Right lobe of liver (tissue), 4 donors: Measurements from ENCODE around the genes INHBC, MBD6, DTX3, B4GALNT1 and CTDSP2.

DNA sequence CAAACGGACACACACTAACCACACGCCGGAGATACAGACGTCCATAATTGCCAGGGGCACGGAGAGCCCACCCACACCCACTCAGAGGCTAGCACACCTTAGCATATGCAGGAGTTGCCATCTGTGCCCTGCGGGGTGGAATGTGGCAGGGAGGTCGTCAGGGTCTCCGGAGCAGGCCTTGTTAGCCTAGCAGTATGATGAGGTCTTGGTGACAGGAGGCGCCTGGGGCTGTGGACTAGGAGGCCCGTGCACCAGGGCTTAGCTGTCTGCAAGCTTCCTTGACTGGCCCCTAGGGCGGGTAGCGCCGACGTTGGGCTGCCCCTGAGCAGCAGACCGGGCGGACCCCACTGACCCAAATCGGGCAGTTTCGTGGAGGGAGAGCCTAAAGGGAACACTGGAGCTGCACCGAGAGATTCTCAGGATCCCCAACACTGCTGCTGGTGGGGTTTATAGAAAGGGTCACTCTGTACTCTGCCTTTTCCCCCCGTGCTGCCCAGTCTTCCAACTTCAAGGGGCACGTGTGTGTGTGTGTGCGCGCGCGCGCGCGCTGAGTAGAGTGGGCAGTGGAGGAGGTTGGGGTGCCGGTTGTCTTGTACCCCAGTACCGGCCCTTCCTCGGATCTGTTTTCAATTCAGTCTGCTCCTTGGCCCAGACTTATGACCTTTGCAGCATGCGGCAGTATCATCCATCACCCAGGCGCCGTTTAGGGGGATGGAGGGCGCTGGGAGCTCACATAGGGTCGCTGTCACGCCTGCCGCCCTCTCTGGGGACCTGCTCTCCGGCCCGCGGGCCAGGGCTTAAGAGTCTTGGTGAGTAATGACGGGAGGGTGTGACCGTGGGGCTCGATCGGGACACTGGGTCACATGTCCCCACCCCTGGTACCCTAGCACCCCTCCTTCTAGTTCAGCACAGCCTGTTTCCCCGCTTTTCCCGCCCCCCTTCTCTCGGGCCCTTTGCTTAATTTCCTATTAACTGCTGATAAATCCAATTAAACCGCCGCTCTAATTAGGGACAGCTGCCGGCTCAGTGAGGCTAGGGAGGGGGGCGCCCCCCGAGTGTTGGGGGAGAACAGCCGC, 4.4 kb upstream of the NDUFA4L2 start:
- PRO-cap, 4 experiments, result peak in 1 of 4 experiments; most common minus-strand start position 937 of the sequence (in 1)
- RAMPAGE, long total RNA, 2 experiments, result no peak in any of the 2 experiments

DNA sequence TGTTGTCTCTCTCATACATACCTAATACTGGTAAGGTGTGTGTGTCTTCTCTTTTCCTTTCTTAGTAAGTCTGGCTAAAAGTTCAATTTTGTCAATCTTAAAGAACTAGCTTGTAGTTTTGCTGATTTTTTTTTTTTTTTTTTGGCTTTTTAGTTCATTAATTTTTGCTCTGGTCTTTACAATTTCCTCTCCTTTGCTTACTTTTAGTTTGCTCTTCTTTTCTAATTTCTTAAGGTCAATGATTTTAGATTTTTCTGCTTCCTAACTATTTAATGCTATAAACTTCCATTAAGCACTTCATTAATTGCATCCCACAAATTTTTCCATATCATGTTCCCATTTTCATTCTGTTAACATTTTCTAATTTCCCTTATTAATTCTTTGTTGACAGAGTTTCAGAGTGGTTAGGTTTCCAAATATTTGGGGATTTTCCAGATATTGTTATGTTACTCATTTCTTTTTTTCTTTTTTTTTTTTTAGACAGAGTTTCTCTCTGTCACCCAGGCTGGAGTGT, 73.3 kb downstream of the R3HDM2 start:
- PRO-cap, 4 experiments, result no peak in any of the 4 experiments
- RAMPAGE, long total RNA, 2 experiments, result no peak in any of the 2 experiments

DNA sequence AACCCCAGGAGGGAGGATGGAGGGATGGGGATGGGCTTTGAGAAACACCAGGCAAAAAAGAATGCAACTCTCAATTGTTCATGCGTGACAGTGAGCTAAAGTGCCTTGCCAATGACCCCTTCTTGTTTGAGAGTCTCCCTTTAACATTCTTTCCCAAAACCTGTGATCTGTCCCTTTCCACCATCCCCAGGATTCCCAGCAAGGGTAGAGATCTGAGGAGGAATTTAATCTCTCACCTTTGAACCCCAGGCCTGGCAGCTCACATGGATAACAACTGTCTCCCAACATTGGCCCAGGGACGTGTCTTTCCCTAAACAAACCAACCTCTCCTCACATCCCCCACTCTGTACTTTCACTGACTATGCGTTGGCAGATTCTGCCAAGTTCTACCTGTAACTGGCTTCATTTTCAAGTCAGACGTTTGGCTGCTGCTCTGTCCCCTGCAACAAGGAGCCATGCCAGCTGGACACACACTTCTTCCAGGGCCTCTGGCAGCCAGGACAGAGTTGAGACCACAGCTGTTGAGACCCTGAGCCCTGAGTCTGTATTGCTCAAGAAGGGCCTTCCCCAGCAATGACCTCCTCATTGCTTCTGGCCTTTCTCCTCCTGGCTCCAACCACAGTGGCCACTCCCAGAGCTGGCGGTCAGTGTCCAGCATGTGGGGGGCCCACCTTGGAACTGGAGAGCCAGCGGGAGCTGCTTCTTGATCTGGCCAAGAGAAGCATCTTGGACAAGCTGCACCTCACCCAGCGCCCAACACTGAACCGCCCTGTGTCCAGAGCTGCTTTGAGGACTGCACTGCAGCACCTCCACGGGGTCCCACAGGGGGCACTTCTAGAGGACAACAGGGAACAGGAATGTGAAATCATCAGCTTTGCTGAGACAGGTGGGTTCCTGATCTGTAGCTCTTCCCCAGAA, at the start of gene INHBC:
Gene INHBC, plus strand, starts transcription at position 471 of the 918 bp plus-strand sequence.
- PRO-cap, 4 experiments, result peak in 4 of 4 experiments; most common plus-strand start position 405 of the sequence (in 4); most common minus-strand start position 197 of the sequence (in 4)
- RAMPAGE, long total RNA, 2 experiments, result start-site peak on the plus strand in 2 of 2 experiments, centred at positions 515 to 535 of the sequence, 1,503 to 2,426 reads per replicate; start-site peak on the minus strand in 1 of 2 experiments, centred at position 568 of the sequence, 12 reads per replicate

DNA sequence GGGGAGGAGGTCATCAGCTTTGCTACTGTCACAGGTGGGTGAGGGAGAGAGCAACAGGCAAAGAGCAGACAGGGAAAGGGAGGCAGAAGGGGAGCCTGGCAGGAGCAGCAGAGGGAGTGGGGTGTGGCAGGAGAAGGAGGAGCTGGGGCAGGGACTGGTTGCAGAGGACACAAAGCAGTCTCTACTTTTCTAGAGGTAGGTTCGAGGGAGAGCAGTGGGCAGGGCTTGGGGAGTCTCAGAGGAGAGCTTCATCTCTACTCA, 624 bp downstream of the INHBE start:
- PRO-cap, 4 experiments, result peak in 4 of 4 experiments; most common plus-strand start position 192 of the sequence (in 3); most common minus-strand start position 118 of the sequence (in 2)
- RAMPAGE, long total RNA, 2 experiments, result no peak in any of the 2 experiments

DNA sequence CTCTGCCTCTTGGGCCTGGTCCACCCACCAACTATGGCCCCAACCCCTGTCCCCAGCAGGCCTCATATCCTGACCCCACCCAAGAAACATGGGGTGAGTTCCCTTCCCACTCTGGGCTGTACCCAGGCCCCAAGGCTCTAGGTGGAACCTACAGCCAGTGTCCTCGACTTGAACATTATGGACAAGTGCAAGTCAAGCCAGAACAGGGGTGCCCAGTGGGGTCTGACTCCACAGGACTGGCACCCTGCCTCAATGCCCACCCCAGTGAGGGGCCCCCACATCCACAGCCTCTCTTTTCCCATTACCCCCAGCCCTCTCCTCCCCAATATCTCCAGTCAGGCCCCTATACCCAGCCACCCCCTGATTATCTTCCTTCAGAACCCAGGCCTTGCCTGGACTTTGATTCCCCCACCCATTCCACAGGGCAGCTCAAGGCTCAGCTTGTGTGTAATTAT, 8.7 kb downstream of the ARHGAP9 start:
- PRO-cap, 4 experiments, result no peak in any of the 4 experiments
- RAMPAGE, long total RNA, 2 experiments, result no peak in any of the 2 experiments

- PRO-cap, 4 experiments, result peak in 1 of 4 experiments; most common plus-strand start chr12:57521826 (in 1); most common minus-strand start chr12:57521761 (in 1)
- RAMPAGE, long total RNA, 2 experiments, result no peak in any of the 2 experiments
These were observed 1.1 kb upstream of the MBD6 start for GRCh38 chr12:57521482-57521923.

GRCh38 chr12:57521924-57523029, at the start of gene MBD6:
Gene MBD6 (plus strand): TSS chr12:57522824.
- PRO-cap, 4 experiments, result peak in 4 of 4 experiments; most common plus-strand start chr12:57522146 (in 3); most common minus-strand start chr12:57522094 (in 4)
- RAMPAGE, long total RNA, 2 experiments, result no peak in any of the 2 experiments

DNA sequence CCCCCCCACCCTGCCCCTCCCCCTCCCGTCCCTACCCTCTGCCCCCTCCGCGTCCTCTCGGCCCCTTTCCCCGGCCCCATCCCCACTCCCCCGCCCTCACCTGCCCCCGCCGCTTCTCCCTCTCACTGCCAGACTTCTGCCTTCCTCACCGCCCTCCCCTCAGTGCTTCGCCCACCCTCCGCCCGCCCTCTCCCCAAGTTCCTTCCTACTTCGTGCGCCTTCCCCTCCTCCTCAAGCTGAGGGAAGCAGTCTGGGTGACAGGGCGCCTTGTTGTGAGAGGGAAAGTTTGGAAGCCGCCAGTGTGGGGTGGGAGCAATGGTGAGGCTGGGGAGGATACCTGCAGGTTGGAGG, 381 bp downstream of the MBD6 start:
- PRO-cap, 4 experiments, result peak in 4 of 4 experiments; most common plus-strand start position 234 of the sequence (in 4); most common minus-strand start position 164 of the sequence (in 3)
- RAMPAGE, long total RNA, 2 experiments, result no peak in any of the 2 experiments

GRCh38 chr12:57604310-57604964, at the start of gene DTX3:
Gene DTX3 (plus strand): TSS chr12:57604824.
- PRO-cap, 4 experiments, result peak in 3 of 4 experiments; most common plus-strand start chr12:57604828 (in 2); most common minus-strand start chr12:57604772 (in 1)
- RAMPAGE, long total RNA, 2 experiments, result start-site peak on the plus strand in 2 of 2 experiments, at chr12:57604589-57604836 at its widest, 5 to 6 reads per replicate

DNA sequence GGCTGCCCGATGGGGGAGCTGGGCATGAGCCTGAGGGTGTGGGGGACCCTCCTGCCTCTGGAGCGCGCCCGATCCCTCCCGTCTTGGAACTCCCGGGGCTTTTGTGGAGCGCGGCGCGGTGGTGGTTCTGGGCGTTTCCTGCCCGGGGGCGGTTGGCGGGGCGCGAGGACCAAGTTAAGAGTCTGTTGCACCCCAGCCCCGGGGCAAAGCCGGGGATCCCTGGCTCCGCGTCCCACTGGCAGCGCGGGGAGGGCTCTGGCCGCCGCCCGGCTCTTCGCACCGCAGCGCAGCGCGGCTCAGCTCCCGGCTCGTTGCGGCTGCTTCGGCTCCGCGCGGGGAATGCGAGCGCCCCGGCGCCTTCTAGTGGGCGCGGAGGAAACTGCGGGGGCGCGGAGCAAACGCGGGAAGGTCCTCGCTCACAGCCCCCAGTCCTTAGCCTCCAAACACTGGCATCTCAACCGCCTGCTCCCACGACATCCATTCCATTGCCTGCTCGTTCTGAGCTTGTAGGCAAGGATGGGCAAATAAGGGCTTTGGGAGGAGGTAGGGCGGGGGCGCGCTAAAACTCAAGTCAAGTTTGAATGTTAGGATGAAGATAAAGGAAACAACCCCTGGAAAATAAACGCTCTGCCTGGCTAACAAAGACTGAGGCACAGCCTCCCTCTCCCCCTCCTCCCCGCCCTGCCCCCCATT, at the start of gene B4GALNT1:
Gene B4GALNT1, minus strand, starts transcription at position 343 of the 693 bp plus-strand sequence.
- PRO-cap, 4 experiments, result peak in 2 of 4 experiments; most common minus-strand start position 312 of the sequence (in 1)
- RAMPAGE, long total RNA, 2 experiments, result start-site peak on the minus strand in 1 of 2 experiments, centred at position 306 of the sequence, 14 reads per replicate

DNA sequence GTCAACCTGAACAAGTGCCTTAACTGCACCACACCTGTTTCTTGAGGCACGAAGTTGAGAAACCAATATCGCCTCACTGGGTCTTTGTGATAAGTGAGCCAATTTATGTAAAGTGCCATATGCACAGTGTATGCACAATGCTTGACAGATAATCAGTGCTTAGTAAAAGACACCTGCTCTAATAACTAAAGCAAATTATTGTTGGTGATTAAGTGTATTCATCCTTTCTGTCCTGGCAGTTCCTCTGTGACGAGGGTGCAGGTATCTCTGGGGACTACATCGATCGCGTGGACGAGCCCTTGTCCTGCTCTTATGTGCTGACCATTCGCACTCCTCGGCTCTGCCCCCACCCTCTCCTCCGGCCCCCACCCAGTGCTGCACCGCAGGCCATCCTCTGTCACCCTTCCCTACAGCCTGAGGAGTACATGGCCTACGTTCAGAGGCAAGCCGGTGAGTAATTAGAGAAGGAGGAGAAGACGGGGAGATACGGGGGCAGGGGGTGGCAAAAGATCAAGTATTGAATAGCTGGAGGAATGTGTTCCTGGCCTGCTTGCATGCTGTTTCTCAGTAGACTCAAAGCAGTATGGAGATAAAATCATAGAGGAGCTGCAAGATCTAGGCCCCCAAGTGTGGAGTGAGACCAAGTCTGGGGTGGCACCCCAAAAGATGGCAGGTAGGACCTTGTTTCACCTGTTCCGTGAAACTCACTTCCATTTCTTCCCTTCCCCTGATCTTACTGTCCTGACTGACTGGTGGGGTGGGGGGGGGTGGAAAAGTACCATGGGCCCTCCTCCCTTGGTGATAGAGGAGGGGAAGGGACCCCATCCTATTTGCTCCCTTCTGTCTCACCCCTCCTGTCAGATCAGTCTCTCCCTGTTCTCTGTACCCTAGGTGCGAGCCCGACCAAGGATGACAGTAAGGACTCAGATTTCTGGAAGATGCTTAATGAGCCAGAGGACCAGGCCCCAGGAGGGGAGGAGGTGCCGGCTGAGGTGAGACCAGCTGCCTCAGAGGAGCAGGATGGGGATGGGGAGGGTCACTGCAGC, 21.9 kb downstream of the OS9 start:
- PRO-cap, 4 experiments, result no peak in any of the 4 experiments
- RAMPAGE, long total RNA, 2 experiments, result start-site peak on the plus strand in 2 of 2 experiments, centred at positions 624 to 950 of the sequence, 73 to 177 reads per replicate

GRCh38 chr12:57720777-57721797, 17.5 kb downstream of the AGAP2 start:
- PRO-cap, 4 experiments, result no peak in any of the 4 experiments
- RAMPAGE, long total RNA, 2 experiments, result start-site peak on the minus strand in 1 of 2 experiments, at chr12:57721187-57721217 at its widest, 17 reads per replicate

DNA sequence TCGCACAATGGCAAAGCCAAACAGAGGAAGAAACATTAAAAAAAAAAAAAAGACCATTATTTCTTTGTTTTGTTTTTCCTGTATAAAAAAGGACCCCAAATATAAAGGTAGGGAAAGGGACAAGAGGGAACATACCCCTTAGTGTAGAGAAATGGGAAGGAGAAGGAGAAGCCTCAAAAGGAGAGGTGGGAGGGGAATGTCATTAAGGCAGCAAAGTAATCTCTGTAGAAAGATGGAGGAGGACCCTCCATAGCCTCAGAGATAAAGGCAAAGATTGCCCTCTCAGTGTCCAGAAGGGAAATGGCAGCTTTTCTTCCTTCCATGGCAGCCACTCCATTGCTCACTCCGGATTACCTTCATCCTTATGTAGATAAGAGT, 3.3 kb downstream of the TSPAN31 start:
- PRO-cap, 4 experiments, result no peak in any of the 4 experiments
- RAMPAGE, long total RNA, 2 experiments, result no peak in any of the 2 experiments

DNA sequence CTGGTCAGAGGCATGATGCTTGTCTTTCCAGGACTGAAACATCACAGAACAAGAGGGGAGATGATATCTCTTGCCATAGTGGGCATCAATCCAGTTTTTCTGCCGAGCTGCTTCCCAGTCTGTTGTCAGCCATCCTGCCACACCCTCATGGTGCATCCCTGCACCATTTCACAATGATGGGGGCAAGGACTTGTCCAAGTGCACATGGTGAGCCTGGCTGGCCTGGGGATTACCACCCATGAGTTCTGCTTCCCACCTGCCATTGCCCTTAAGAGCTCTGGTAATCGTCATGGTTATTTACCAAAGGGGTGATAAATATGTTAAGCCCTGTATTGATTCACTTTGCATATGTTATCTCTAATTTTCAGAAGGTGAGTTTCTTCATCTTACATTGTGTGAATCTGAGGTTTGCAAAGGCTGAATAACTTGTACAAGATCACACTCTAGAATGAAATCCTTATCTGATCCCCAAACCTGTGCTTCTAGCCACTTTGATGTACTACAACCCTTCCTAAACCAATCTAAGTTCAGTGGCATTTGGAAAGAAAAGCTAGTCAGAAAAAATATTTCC, 2.4 kb downstream of the AVIL start:
- PRO-cap, 4 experiments, result no peak in any of the 4 experiments
- RAMPAGE, long total RNA, 2 experiments, result no peak in any of the 2 experiments

GRCh38 chr12:57823031-57823729, 4.6 kb upstream of the AVIL start:
- PRO-cap, 4 experiments, result peak in 2 of 4 experiments; most common minus-strand start chr12:57823665 (in 2)
- RAMPAGE, long total RNA, 2 experiments, result no peak in any of the 2 experiments

DNA sequence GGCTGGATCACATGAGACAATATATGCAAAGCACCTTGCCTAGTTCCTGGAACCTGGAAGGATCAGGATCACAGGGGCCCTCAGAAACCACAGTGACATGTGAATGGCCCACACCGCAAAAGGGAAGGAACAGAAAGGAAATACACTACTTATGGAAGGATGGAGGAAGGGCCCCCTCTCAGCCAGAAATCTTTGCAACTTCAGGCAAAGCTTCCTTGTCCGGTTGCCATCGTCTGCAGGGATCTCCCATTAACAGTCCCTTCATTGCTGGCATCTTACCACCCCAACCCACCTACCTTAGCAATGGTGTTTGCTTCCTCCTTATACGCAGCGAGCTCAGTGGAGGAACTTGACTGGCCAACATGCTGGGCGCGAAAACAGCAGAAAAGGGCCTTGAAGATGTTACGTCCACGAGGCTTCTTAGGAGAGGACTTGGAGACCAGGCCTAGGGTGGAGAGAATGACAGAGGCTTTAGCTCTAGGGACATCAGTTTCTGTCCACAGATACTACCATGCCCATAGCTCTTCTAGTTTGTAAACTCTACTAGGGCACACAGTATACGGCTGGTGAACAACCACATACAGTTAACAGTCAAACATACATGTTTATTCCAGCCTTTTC, 10.7 kb upstream of the AVIL start:
- PRO-cap, 4 experiments, result no peak in any of the 4 experiments
- RAMPAGE, long total RNA, 2 experiments, result no peak in any of the 2 experiments

DNA sequence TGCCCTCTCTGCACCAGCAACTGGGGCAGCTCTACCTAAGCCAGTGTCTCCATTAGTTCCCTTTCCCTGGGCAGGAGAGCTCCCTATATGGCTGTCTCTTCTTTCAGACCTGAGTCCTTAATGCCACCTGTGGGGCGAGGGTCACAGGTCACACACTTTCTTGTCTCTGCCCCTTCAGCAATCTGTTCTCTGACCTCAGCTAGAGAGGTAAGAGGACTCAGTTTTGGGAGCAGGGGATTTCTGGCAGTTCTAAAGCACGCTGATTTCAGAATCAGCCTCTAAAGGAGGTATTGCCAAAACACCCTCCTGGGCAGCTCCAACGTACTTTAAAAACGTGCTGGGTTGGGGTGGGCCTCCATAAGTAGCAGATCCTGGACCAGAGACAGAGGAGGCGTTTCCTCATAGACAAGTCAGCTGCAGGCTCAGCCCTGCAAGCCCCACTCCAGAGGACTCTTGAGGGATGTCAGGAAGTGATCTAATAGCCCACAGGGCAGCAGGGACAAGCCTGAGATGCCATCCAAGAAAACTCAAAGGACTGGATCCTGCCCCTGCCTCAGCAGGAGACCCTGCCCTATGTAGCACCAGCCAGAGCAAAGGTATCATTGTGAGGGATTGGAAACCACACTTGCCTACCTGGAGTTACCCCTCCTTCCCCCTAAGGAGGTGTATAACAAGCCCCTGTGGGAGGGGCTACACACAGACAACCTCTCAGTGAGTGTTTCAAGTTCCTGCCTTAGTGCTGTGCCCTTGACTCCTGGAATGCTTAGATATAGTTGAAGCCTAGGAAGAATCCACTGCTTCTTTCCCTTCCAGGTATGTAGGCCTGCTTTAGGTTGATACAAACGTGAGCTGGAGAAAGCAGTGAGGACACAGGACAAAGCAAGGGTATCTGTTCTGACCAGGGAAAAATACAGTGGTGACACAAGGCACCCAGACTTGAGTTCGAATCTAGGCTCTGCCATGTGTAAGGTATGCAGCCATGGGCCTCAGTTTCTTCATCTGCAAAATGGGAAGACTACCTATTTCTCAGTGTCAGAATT, 8.4 kb downstream of the CTDSP2 start:
- PRO-cap, 4 experiments, result no peak in any of the 4 experiments
- RAMPAGE, long total RNA, 2 experiments, result no peak in any of the 2 experiments

DNA sequence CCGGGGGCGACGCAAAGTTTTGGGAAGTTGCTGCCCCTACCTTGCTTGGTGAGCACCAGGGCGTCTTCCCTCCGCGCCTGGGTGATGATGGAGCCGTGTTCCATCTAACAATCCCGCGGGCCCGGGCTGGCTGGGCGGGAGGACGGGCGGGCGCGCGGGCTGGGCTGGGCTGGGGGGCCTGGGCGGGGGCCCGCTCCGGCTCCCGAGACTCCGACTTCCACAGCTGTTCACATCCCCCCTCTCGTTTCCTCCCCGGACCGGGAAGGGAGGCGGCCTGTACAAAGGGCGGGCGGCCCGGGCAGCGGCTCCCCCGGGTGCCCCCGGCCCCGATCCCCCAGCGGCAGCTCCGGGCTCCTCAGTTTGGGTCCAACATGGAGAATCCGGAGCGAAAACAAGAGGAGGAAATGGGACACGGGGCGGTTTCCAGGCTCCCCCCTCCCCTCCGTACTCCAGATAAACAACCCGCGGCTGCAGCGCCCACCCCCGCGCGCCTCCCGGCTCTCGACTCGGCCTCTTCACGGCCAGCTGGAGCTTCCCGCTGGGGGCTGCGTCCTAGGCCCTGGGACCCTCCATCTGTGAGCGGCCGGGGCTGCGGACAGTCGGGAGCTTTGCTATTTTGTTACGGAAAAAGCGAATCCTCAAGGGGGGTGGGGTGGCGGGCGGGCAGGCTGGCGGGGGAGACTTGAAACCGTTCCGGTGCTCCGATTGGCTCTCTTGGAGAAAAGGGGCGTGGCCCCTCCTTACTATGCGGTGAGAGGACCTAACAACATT, at the start of gene CTDSP2:
Gene CTDSP2, minus strand, starts transcription at position 398 of the 771 bp plus-strand sequence.
- PRO-cap, 4 experiments, result peak in 4 of 4 experiments; most common plus-strand start position 452 of the sequence (in 1); most common minus-strand start position 362 of the sequence (in 4)
- RAMPAGE, long total RNA, 2 experiments, result start-site peak on the minus strand in 2 of 2 experiments, centred at positions 106 to 392 of the sequence, 11 to 30 reads per replicate

- PRO-cap, 4 experiments, result no peak in any of the 4 experiments
- RAMPAGE, long total RNA, 2 experiments, result no peak in any of the 2 experiments
These were observed 45.6 kb upstream of the CTDSP2 start for GRCh38 chr12:57892138-57892619.

GRCh38 chr12:57935591-57936459, 5.5 kb upstream of the ATP23 start:
- PRO-cap, 4 experiments, result peak in 4 of 4 experiments; most common plus-strand start chr12:57936242 (in 4); most common minus-strand start chr12:57936096 (in 2)
- RAMPAGE, long total RNA, 2 experiments, result start-site peak on the minus strand in 2 of 2 experiments, at chr12:57936135-57936158 at its widest, 14 to 24 reads per replicate